ENCODE data around the genes SPDYE8, BUD23, METTL27, EIF4H, RFC2, SPDYE12 and SPDYE13.

DNA sequence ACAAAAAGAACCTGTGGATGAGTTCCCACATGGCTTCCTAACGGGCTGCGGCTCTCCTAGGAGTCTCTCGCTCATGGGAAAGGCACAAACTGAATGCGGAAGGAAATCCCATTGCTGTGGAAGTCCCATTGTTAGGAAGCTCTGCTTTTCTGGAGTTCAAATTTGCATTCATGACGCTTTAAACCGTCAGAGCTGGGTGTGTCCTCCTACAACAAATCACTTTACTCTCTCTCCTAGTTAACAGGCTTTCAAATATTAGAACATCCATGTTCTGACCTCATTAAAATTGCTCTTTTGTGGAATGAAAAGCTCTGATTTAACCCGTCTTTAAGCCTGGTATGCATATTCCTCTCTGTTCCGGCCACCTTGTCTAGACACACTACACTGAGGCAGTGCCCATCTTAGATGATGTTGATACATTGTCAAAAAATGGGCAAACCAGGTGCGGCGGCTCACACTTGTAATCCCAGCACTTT, at the start of gene SPDYE8:
SPDYE8 (minus strand) TSS at position 133 of the 476 bp plus-strand sequence.
- PRO-cap, result no peak

DNA sequence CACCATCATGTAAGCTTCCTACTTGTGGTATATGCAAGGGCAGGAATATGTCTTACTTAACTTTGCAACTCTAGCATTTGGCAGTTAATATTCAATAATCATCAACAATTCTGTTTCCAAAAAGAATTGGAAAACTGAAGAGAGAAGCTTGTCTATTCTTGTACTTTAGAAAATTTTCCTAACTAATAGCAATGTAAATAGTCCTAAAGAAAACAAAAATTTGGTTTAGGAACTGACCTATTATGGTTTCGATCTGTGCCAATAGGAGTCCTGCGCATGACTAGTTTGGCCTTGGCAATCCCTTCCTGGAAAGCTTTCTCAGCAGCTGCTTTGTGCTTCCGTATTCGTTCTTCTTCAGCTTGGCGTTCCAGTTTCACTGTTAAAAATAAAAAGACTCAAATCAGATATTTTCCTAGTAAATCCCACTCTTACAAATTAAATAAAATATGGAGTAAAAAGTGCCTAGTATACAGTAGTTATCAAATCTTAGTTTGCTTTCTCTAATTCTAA, 36.6 kb downstream of the FZD9 start:
- PRO-cap, result no peak

DNA sequence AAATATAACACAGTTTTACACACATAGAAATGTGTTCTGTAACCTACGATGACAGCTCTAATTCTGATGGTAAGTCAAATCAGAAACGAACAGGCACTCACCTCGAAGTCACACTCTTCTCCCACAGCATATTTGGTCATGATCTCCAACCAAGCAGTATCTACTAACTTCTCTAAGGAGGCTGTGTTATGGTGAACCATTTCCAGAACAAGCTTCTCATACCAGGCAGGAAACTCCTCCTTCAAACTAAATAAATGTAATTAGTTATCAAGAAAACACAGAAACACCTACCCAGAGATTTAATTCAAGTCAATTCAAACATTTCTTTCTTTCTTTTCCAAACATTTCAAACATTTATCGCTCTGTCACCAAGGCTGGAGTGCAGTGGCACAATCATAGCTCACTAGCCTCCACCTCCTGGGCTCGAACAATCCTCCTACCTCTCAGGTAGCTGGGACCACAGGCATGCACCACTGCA, 13.8 kb downstream of the BAZ1B start:
- PRO-cap, result no peak

DNA sequence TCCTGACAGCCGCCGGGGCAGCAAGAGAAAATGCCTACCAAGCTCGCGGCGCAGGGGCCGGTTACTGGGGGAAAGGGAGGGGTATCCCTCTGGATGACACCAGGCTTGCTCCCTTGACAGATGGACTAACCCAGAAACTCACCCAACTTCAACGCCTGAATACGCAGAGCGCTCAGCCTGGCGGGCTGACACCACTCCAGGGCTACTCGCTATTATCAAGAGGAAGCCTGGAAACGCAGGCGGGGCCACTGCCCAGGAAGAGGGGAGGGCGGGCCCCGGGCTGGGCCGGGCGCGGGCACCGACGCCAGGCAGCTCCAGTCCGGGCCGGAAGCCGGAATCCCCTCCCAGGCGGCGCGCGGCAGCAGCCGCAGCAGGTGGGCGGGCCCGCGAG, 596 bp downstream of the BCL7B start:
- PRO-cap, result bidirectional peak, plus-strand start outside the sequence, minus-strand start at position 338 of the sequence

GRCh38 chr7:73683523-73684500, at the start of gene BUD23:
BUD23 (plus strand) TSS chr7:73683597.
- PRO-cap, result bidirectional peak, plus-strand start at chr7:73683597, minus-strand start at chr7:73683418

DNA sequence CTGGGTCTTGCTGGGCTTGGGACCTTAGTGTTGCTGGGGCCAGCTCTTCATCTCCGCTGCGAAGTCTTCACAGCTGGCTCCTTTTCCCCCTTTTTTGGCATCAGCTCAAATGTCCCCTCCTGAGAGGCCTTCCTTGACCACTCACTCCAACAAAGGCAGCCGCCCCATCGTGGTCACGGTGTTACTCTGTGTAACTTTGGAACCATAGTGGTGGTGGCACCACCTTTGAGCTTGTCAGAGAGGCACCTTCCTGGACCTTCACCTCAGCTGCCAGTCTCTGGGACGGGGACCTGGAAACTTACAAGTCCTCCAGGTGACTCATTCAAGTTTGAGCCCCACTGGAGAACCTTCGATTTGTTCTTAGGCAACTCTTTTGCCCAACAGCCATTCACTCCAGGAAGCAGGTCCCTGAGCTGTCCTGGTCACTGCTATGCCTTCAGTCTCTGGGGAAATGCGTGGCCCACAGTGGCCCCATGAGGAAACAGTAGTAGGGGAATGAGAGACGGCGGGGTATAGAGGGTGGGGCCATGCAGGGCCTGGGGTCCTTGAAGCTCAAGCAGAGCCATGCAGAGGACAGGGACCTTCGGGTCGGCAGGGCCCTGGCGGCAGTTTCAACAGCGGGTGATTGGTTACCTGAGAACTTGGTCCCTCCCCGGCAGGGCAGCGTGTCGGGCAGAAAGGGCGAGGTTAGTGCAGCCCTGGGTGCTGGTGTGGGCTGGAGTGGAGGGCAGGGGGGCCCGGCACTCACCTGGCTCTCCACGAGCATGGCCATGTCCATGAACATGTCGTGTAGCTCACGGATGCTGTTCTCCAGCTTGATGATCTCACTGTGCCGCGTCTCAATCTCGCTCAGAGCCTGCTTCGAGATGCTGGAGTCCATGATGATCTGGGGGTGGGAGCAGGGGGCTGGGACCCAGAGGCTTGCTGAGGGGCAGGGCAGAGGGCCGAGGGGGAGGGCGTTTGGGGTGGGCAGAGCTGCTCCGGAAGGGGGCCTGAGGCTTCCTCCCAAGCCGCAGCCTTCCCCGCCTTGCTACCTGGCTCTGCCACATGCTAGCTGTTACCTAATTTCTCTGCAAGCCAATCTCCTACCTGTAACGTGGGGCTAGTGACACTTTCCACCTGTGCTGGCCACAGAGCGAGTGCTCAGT, 17.0 kb downstream of the STX1A start:
- PRO-cap, result no peak

GRCh38 chr7:73717984-73718427, 1.5 kb downstream of the STX1A start:
- PRO-cap, result no peak

GRCh38 chr7:73773568-73774229, 3.6 kb upstream of the CLDN3 start:
- PRO-cap, result no peak

GRCh38 chr7:73827335-73828627, 3.0 kb upstream of the CLDN4 start:
- PRO-cap, result no peak

GRCh38 chr7:73842030-73842932, at the start of gene METTL27:
METTL27 (minus strand) TSS chr7:73842516.
- PRO-cap, result bidirectional peak, plus-strand start at chr7:73842702, minus-strand start at chr7:73842507

GRCh38 chr7:73855478-73856291, 5.3 kb upstream of the TMEM270 start:
- PRO-cap, result no peak

- PRO-cap, result no peak
These were observed 1.3 kb upstream of the ELN start for GRCh38 chr7:74026540-74027206.

DNA sequence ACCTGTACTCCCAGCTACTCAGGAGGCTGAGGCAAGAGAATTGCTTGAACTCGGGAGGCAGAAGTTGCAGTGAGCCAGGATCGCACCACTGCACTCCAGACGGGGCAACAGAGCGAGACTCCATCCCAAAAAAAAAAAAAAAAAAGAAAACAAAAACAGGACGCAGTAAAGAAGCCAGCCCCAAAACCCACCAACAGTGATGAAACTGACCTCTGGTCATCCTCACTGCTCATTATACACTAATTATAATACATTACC, 40.1 kb upstream of the EIF4H start:
- PRO-cap, result no peak

GRCh38 chr7:74173441-74174454, at the start of gene EIF4H:
EIF4H (plus strand) TSS chr7:74174356.
- PRO-cap, result unidirectional peak, minus-strand start at chr7:74173838; bidirectional peak, plus-strand start at chr7:74174356, minus-strand start at chr7:74174215

DNA sequence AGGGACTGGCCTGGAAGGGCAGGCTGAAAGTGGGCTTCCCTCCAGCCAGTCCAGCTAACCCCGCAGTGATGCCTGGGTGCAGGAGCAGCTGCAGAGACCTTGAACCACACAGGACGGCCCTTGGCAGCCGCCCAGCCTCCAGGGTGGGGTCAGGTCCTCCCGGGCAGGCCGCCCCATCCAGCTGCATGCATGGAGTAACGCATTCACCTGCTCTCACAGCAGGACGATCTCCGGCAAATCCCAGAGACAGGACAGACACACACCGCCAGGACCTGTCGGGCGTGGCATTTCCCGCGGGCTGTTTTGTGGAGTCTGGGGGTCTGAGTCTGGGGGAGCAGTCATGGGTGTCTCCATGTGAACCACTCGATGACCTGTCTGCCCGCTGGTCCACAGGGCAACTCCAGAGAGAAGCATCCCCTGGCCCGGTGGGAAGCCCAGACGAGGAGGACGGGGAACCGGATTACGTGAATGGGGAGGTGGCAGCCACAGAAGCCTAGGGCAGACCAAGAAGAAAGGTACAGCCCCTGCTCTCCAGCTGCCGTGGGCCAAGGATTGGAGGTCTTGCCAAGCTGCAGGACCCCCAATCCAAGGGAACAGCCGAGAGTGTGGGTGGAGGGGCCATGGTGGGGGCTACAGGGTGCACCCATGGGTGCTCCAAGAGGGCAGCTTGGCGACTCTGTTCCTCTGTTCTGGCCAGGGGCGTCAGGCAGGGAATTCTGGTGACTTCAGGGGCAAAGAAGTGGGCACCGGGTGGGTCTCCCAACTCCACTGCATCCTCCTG, 14.6 kb downstream of the LAT2 start:
- PRO-cap, result no peak

GRCh38 chr7:74253967-74255137, at the start of gene RFC2:
RFC2 (minus strand) TSS chr7:74254399.
- PRO-cap, result bidirectional peak, plus-strand start at chr7:74254505, minus-strand start at chr7:74254399; unidirectional peak, plus-strand start at chr7:74254826; unidirectional peak, plus-strand start at chr7:74255008

GRCh38 chr7:74379851-74381092, 73.4 kb upstream of the GTF2IRD1 start:
- PRO-cap, result no peak

DNA sequence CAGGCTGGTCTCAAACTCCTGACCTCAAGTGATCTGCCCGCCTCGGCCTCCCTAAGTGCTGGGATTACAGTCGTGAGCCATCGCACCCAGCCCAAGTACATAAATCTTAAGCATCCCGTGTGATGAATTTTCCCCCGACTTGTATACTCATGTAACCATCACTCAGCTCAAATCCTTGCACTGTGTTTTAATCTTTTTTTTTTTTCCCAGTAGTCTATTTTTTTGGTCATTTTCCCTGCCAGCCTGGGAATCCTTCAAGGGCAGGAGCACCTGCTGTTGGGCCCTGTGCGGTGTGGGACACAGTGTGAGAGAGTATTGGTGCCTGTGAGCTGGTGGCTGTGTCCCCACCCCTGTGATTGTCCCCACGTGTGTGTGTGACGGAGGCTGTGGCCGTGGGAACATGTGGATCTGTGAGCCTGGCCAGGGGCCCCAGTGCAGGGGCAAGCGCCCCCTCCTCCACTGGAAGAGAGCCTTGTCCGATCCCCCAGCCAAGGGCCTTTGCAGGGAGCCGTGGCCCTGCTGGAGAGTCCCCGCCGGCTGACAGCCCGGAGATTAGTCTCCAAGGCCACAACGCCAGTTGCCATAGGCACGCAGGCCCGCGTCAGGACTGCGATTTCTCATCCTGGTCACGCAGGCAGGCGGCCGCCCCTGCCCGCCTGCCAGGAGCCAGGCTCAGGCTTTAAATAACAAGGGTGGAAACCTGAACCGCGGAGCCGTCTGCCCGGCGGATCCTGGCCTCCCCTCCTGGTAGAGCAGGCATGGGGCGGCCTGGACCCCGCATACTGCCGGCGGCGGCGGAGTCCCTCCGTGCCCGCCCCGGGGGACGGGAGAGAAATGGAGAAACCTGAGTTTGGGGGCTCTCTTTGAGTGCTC, 26.5 kb downstream of the GTF2IRD1 start:
- PRO-cap, result bidirectional peak, plus-strand start at position 612 of the sequence, minus-strand start at position 554 of the sequence

GRCh38 chr7:74914952-74915402, at the start of gene SPDYE12:
SPDYE12 (minus strand) TSS chr7:74915078.
- PRO-cap, result no peak

GRCh38 chr7:75280520-75281084, at the start of gene SPDYE13:
SPDYE13 (plus strand) TSS chr7:75280790.
- PRO-cap, result no peak

All from right cardiac atrium (tissue), 1 donor.